Foreskin fibroblast (primary cell): ENCODE results near the genes GOLGB1 and SLC15A2.

- RRBS, result no CpG with 5 or more reads among the region's 12 CpGs
These were observed 1.1 kb downstream of the FSTL1 start for GRCh38 chr3:120449504-120450218.

GRCh38 chr3:120496234-120496774 lies 45.5 kb upstream of the FSTL1 start:
- RRBS, result no CpG with 5 or more reads among the region's 1 CpG

DNA sequence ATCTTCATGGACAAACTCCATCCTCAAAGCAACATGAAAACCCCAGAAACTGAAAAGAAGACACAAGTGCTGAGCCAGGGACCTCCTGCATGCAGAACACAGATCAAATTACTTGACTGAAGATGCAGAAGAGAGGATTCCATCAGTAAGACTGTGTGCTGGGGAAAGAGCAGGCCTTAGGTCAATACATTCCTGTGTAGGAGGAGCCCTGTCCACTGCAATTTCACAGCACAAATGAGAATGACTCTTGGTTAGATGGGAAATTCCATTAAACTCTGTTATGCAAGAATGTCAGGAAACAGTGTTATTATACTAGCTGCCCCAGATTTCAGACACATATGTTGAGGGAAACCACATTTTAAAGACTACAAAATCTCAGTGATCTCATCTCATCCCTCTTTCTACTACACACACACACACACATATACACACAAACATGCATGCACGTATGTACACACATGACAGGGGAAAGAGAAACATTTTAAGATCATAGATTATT lies 48.2 kb upstream of the FSTL1 start:
- RRBS, result no CpG with 5 or more reads among the region's 1 CpG

DNA sequence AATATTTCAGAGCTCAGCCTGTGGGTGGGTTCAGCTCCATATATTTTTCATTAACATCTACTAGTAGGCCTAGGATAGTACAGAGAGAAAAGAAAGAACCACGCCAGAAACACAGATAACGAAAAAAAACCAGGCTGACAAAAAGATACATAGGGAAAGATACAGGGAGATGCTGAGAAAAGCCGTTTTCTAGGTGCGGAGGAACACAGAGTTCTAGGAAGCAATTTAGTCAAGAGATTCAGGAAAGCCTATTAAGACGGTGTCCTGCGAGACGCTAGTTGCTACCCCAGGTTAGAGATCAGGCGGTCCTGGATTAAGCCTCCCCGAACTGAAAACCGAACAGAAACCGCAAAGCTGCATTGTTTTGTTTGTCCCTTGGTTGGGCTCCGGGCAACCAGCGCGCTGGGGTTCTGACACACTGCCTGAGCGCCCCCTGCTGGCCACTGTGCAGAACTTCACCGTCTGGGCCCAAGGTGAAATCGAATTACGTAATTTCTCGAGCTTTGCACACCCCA lies 37.4 kb upstream of the NDUFB4 start:
- RRBS, result no CpG with 5 or more reads among the region's 19 CpGs

- RRBS, result no CpG with 5 or more reads among the region's 8 CpGs
These were observed 28.1 kb upstream of the NDUFB4 start for GRCh38 chr3:120567772-120568687.

GRCh38 chr3:120616261-120616543 lies 20.1 kb downstream of the NDUFB4 start:
- RRBS, result no CpG with 5 or more reads among the region's 4 CpGs

DNA sequence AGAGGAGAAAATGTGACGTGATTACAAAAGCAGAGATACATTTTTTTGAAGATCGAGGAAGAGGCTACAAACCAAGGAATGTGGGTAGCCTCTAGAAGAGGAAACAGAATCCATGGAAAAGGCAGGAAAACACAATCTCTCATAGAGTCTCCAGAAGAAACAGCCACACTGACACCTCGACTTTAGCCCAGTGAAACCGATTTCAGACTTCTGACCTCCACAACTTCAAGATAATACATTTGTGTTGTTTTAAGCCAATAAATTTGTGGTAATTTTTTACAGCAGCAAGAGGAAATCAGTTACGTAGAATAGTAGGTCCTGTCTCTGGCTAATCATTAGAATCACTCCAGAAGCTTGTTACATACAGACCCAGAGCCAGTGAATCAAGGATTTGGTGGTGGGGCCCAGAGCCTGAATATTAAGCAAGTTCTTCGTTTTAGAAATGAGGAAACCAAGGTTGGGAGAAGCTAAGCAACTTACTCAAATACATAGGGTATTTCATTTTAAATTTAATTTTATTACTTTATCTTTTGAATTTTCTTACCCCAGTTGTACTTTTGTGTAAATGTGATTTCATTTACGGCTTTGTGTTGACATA lies 2.3 kb downstream of the HGD start:
- RRBS, result no CpG with 5 or more reads among the region's 7 CpGs

DNA sequence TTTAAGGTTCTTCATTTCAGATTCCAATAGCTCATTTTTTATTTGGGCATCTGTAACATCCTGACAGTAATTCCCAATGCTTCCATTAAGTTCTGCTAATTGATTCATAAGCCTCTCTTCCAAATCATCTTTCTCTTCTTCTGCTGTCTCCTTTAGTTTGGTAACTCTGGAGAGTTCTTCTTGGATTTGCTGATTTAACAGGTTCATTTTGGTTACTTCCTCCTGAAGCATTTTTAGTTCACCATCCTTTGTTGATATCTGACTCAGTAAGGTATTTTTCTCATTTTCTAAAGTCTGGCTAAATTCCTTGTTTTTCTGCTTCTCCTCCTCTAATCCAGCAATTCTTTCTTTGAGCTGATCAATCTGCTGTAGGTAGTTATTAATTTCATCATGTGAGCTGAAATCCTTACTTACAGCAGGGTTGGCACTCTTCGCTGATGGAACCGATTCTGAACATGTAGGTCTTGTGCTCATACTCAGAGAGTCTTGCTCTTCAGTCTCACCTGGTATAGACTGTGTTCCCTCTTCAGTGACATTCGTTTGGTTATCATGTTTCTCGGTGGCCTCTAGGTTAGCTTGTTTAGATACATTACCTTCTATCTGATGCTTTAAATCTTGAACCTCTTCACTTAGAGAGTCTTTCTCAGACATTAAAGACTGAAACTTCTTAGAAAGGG lies 34.1 kb upstream of the HCLS1 start:
- RRBS, result no CpG with 5 or more reads among the region's 4 CpGs

DNA sequence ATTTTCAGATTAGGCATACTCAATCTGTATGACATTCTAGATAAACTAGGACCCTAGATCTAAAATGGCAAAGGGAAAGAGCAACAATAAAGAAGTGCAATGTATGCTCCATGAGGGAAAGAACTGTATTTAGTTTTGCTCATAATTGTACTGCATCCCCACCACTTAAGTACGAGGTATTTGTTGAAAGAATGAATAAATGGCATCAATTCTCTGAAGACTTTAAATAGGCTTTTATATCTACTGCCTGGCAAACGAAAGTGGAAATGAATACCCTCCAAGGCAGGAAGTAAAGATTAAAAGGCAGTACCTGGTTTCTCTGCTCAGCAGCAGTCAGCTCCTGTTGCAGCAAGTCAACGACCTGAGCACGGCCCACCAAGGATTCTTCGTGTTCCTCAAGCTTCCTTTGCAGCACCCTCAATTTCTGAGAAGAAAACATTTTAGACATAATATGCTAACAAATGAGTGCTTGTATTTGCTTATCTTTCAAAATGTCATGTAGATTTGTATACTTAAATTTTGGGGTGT lies 31.4 kb downstream of the GOLGB1 start:
- RRBS, result no CpG with 5 or more reads among the region's 5 CpGs

- RRBS, result no CpG with 5 or more reads among the region's 1 CpG
These were observed 1.1 kb downstream of the GOLGB1 start for GRCh38 chr3:121748495-121748756.

- RRBS, result 2% methylated on average over 8 of the region's 55 CpGs
These were observed at the start of gene GOLGB1 for GRCh38 chr3:121748757-121749785. TSS of gene GOLGB1 (minus strand) at chr3:121749741.

DNA sequence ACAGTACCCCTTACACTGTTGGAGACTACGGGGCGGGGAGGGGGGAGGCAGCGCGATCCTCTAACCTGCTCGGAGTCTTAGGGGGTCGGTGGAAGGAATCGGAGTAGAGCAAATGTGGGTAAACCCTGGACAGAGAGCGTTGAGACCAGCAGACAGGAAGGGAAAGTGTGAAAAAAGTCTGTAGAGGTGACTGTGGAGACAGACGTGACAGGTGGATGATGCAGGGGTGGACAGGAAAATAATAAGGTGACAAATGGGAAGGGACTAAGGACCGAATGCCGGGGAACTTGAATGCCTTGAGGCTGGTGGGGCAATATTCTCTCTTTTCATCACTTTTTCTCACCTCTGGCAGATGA lies 444 bp downstream of the EAF2 start:
- RRBS, result no CpG with 5 or more reads among the region's 11 CpGs

- RRBS, result no CpG with 5 or more reads among the region's 4 CpGs
These were observed at the start of gene SLC15A2 for GRCh38 chr3:121894124-121894893. TSS of gene SLC15A2 (plus strand) at chr3:121894401.

- RRBS, result no CpG with 5 or more reads among the region's 1 CpG
These were observed 14.7 kb upstream of the CSTA start for GRCh38 chr3:122310357-122310815.

DNA sequence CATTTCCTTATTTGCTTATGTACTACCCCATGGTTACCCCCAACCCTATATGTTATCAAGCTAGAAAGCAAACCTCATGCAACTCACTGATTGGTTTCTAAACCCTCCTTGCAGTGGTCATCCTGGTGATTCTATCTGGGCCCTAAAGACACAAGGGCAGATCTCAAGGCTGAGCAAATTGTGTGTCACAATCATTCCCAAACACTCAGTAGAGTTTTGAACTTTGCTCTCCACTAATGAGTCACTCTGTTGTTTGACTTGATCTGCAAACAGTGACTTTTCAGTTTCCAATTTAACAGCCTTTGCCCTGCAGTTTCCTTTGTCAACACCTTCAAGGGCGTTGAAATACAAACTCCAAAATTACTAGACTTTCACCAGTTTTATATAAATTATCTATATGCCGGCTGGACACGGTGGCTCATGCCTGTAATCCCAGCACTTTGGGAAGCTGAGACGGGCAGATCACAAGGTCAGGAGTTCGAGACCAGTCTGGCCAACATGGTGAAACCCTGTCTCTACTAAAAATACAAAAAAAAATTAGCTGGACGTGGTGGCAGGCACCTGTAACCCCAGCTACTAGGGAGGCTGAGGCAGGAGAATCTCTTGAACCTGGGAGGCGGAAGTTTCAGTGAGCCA lies 17.4 kb downstream of the MIX23 start:
- RRBS, result no CpG with 5 or more reads among the region's 7 CpGs

GRCh38 chr3:122502067-122502820 lies 12.5 kb downstream of the KPNA1 start:
- RRBS, result no CpG with 5 or more reads among the region's 3 CpGs

DNA sequence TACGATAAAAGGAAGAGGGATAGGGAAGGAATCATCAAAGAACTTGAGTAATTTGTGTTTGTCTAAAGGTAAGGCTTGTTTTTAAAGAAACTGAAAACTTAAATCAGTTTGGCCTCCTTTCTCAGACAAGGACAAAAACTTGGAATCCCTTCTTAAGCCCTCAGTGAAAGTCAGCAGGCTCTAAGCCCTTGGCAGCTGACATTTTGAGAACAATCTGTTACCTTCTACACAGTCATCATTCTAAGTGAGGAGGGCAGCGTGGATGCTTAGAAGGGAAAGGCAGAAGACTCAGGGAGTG lies 10.9 kb downstream of the HSPBAP1 start:
- RRBS, result no CpG with 5 or more reads among the region's 2 CpGs

DNA sequence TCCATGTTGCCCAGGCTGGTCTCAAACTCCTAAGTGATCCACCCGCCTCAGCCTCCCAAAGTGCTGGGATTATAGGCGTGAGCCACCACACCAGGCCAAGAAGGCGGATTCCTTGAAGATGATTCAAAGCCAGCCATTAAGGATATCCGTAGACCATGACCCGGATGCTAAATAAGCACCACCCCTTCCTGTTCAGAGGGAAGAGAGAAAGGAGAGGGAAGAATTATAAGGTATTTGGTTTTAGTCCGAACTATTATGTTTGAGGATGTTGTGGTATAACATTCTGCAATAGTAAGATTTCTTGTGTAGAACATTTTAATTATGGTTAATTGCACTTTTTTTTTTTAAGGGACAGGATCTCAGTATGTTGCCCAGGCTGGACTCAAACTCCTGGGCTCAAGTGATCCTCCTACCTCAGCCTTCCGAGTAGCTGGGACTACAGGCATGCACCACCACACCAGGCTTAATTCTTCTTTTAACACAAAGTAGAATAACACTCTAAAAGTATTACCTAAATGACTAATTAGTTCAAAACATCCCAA lies 86.5 kb downstream of the SLC49A4 start:
- RRBS, result no CpG with 5 or more reads among the region's 7 CpGs

DNA sequence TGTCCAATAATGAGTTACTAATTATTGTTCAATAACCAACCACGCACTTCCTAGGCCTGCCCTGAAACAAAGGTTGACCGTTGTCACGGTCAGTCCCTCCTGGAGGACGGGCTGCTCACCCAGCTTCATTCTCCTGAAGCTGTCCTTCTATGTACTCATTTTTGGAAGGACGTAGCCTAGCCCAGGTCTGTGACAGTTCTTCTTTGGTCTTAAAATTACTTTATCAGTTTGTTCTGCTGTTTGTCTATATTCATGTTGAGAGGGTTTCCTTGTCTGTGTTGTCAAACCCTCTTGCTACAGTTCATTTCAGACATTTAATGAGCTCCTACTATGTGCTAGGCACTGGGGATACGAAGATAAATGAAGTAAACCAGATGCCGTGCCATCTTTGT lies 8.2 kb upstream of the PDIA5 start:
- RRBS, result no CpG with 5 or more reads among the region's 7 CpGs

GRCh38 chr3:123067972-123068935 lies 1.4 kb downstream of the PDIA5 start:
- RRBS, result no CpG with 5 or more reads among the region's 17 CpGs